H4 (cell line): ENCODE measurements around the genes ANP32B and GALNT12.

- RAMPAGE, long total RNA = no peak
These were observed 33.4 kb downstream of the TSTD2 start for GRCh38 chr9:97599482-97600536.

DNA sequence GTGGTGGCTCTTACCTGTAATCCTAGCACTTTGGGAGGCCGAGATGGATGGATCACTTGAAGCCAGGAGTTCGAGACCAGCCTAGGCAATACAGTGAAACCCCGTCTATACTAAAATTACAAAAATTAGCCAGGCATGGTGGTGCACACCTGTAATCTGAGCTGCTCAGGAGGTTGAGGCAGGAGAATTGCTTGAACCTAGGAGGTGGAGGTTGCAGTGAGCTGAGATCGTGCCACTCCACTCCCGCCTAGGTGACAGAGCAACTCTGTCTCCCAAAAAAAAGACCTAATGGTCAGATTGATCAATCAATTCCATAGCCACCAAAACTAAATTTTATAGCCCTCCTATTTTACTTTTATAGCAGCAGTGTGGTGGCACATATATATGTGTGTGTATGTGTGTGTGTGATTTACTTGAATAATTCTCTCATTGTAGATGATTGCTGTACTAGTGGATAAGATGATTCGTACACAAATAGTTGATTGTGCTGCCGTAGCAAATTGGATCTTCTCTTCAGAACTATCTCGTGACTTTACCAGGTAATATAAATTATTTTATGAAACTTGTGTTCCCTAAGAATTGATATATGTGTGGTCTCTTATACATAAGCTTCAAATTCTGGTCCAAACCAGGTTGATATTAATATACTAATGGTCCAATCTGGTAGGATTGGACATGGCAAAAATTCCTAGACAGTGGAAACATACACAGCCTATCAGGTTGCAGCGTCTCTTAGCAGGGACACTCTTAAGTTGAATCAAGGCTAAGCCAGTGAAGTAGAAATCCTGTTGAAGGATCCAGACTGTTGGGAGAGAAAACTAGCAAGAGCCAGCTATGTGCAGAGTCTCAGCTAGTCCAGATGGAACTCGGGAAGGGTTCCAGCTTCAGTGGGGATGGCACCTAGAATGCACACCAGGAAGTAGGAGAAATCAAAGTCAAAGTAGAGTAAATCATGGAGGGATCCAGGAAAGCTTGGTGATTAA, 30.6 kb downstream of the NCBP1 start:
- RAMPAGE, long total RNA = no peak

- RAMPAGE, long total RNA = no peak
These were observed 12.1 kb downstream of the TRMO start for GRCh38 chr9:97910133-97910718.

DNA sequence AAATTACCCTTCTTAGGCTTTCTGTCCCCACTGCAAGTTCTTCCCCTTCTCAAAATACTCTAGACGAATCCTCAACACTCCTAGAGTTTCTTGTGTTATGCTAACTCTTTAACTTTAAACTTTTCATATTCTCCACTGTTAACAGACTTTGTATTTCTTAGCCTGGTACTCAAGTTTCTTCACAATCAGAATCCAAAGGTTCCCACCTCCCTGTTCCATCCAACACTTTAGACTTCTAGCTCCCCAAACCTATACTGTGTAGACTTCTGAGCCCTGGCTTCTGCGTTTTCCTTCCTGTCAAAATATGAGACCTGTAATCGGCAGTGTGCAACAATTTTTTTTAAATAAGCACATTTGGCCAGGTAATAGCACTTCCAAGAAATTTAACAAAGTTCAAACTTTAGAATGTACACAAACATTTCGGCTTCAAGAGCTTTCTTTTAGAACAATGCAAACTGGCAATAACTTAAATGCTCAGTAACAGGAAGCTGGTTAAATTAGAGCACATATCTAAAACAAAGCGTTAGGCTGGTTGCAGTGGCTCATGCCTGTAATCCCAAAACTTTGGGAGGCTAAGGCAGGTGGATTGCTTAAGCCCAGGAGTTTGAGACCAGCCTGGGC, 1.4 kb downstream of the TRMO start:
- RAMPAGE, long total RNA = no peak

- RAMPAGE, long total RNA = no peak
These were observed 1.7 kb upstream of the TRMO start for GRCh38 chr9:97923710-97924626.

DNA sequence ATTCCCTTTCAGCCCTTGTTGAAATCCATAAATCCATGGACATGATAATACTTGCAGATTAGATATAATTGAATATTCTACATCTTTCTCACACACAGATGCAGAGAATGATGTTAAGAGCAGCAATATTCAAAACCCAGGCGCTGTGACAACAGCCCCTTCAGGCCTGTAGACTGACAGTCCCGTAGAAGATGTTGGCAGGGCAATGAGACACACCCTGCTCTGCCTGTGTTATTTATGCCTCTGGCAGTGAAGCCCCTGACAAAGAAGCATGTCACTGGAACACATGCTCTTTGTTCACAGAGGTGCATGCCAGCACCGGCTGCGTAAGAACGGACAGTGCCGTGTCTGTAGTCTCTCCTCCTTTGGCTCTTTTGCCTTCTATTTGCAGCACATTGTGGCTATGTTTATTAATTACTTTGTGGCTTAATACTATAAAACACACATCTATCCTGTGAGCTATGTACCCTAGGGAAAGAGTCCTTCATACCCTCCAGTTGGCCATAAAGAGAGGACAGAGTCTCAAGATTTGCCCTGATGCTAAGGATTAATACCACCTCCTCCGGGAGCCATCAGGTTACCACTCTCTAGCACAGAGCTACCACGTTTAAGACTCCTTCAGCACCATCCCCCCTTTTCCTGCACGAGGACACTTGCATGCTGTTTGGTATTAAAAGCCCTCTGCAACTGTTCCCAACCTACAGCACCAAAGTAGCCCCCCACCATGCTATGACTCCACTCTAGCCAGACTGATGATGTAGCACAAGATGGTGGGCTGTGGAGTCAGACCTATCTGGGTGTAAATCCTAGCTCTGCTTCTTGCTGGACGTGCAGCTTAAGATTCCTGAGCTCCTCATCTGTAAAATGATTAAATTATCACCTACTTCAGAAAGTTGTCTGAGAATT, 2.0 kb upstream of the ANP32B start:
- RAMPAGE, long total RNA = no peak

GRCh38 chr9:97982164-97982831, 843 bp upstream of the ANP32B start:
- RAMPAGE, long total RNA = no peak

GRCh38 chr9:97982832-97983602, at the start of gene ANP32B:
Gene ANP32B, plus strand, starts transcription at chr9:97983341.
- RAMPAGE, long total RNA = start-site peak on the plus strand at chr9:97983423-97983464, 8 reads; start-site peak on the plus strand at chr9:97983528-97983558, 19 reads

GRCh38 chr9:97985171-97985638, 2.1 kb downstream of the ANP32B start:
- RAMPAGE, long total RNA = no peak

DNA sequence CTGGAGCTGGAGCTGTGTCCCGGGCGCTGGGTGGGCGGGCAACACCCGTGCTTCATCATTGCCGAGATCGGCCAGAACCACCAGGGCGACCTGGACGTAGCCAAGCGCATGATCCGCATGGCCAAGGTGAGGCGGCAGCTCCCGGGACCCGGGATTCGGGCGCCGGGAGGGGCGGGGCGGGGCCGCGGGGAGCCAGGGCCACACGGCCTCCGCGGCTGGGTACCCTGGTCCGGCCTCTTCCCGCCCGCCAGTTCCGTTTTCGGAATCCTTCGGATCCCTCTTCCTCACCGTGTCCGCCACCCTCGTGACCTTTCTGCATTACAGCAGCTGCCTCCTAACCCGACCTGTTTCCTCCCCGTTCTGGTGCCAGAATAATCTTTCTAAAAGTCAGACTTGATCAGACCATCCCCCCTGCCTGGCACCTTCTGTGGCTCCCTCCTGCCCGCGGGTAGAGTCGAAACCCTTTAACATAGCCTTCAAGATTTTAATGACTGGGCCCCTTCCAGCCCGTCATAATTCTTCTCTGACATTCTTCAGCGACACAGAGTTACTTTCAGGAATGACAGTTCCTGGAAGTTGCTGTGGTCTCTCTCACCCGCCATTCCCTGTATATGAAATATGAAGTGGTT, 397 bp downstream of the NANS start:
- RAMPAGE, long total RNA = no peak

- RAMPAGE, long total RNA = no peak
These were observed 27.9 kb downstream of the NANS start for GRCh38 chr9:98084175-98085034.

- RAMPAGE, long total RNA = no peak
These were observed 26.9 kb downstream of the TRIM14 start for GRCh38 chr9:98092100-98092444.

GRCh38 chr9:98104571-98104816, 14.5 kb downstream of the TRIM14 start:
- RAMPAGE, long total RNA = no peak

GRCh38 chr9:98375084-98375658, 119.7 kb upstream of the TBC1D2 start:
- RAMPAGE, long total RNA = no peak

DNA sequence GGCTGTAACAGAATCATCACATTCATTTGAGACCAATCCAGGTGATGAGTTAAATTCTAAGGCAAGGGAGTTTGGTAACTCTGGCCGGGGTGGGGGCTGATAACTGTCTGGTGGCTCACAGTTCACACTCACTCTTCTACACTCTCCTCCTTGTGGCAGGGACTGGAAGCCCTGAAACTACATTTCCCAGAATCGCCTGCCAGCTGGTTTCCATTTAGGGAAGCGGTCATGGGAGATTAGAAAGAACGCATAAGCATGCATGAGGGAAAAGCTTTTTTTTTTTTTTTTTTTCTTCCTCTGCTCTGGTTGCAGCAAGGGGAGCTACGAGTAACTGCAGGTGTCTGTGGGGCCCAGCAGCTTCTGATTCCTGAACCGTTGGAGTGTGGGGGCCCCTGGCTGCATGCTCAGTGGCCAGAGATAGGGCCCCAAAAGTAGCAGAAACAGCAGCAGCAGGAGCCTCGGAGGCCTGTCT, 154.8 kb upstream of the TBC1D2 start:
- RAMPAGE, long total RNA = no peak

DNA sequence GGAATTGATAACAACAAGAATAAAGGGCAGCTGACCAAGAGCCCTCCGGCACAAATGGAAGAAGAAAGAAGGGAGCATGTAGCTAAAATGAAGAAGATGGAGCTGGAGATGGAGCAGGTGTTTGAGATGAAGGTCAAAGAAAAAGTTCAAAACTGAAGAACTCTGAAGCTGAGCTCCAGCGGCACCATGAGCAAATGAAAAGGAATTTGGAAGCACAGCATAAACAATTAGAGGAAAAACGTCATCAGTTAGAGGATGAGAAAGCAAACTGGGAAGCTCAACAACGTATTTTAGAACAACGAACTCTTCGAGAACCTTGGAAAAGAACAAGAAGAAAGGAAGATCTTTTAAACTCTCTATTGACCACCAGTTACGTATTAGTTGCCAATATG, 101.0 kb downstream of the GABBR2 start:
- RAMPAGE, long total RNA = no peak

DNA sequence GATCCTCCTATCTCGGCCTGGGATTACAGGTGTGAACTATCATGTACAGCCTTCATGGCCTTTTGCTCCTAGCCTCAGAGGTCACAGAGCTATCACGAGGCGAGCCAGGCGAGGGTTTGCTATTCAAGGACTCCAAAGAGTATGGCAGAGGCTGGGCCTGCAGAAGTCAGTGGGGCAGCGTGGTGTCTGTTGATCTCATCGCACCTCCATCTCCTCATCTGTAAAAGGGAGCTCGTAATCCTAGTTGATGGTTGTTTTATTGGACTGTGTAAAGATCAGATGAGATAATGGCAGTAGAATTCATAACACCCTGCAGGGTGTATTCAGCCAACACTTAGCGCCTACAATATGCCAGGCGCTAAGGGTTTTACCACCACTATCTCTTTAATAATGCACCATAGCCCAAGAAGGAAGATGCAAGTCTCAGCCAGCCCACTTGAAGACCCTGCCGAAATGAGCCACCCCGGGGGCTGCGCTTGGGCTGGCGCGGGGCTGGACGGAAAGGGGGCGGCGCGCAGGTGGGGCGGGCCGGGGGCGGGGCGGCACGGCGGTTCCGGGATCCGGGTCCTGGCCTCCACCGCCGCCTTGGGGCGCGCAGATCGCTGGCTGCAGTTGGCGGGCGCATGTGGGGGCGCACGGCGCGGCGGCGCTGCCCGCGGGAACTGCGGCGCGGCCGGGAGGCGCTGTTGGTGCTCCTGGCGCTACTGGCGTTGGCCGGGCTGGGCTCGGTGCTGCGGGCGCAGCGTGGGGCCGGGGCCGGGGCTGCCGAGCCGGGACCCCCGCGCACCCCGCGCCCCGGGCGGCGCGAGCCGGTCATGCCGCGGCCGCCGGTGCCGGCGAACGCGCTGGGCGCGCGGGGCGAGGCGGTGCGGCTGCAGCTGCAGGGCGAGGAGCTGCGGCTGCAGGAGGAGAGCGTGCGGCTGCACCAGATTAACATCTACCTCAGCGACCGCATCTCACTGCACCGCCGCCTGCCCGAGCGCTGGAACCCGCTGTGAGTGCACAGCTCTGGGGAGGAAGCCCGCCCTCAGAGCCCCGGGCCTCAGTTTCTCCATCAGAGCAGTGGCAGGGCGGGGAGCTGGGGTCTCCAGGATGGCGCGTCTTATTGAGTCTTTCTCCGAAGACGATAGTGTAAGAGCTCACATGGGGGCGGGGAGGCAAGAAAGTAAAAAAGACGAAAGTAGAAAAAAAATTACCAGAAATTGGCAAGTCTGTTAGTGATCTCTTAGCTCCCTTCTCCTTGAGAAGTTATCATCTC, at the start of gene GALNT12:
GALNT12 (plus strand) TSS at position 595 of the 1,258 bp plus-strand sequence.
- RAMPAGE, long total RNA = no peak

DNA sequence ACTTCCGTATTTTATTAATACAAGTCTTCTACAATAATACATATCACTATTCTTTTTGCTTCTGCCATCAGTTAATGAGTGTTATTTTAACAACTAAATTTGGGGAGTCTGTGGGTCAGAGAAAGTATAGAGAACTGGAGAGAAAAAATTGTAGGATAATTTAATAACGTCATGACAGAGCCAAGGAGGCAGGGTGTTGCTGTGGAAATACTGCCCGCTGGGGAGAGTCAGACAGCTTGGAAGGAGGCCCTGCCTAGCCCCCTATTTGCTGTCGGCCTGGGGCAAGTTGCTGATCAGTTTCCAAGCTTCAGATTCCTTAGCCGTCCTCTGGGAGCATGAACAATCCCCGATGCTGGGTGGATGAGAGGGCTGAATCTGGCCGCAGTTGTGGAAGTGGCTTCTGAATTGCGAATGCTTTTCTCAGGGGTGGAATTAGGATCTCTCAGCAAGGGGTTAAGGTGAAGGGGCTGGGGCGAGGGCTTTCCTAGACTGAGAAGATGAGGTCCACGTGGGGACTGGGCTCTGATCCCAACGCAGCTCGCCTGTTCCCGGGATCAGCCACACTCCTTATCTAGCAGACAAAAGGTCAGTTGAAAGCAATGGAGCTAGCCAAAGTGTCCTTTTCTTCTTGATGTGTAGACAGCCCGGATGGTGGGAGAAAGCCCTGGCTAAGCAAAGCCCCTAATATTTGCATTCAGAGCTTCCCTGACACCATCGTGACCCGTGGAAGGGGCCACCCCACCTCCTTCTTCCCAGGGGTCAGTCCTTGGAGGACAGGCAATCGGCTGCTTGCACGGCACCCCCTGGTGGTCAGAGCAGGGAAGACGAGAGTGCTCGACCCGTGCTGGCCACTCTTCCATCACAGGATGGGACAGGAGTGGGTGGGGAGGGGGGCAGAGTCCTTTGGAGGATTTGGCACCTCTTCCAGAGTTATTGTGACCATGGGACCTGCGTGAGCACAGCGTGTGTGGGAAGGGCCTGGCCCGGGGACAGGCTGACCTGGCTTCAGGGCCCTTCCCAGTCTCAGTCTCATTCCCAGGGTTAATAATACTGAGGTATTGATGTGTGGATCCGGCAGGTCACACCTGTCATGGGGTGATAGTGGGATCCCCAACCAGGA, 54.9 kb downstream of the COL15A1 start:
- RAMPAGE, long total RNA = no peak

DNA sequence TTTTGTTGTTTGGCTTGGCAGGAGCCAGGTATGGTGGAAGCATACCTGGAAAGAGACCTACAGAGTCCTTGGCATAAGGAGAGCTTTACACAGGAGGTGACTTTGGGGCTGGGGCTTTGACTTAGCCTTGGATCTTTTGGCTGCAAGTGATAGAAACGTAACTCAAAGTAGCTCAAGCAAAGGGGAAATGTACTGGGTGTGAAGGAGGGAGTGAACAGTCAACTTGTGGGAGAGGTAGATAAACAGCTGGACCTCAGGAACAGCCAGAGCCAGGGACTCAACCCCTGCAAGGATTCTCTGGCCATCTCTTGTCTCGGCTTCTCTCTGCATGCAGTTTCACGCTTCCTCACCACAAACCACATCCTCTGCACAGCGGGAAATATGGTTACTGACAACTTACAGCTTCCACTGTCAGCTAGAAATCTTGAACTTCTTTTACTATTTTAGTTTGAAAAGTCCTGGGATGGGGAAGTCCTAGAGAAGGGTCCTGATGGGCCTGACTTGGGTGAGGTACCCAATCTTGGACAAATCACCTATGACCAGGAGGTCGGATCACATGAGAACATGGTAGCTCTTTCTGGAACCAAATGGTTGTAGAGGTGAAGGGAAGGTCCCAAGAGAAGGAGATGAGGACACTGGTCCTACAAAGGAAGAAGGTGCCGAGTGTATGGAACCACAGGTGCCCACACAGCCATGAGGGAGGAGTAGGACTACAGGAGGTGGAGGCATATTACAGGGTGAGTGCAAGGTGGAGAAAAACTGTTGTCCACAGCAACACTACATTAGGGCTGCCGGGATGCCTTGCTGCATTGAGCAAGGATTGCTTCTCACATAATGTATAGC, 46.9 kb upstream of the TGFBR1 start:
- RAMPAGE, long total RNA = no peak

DNA sequence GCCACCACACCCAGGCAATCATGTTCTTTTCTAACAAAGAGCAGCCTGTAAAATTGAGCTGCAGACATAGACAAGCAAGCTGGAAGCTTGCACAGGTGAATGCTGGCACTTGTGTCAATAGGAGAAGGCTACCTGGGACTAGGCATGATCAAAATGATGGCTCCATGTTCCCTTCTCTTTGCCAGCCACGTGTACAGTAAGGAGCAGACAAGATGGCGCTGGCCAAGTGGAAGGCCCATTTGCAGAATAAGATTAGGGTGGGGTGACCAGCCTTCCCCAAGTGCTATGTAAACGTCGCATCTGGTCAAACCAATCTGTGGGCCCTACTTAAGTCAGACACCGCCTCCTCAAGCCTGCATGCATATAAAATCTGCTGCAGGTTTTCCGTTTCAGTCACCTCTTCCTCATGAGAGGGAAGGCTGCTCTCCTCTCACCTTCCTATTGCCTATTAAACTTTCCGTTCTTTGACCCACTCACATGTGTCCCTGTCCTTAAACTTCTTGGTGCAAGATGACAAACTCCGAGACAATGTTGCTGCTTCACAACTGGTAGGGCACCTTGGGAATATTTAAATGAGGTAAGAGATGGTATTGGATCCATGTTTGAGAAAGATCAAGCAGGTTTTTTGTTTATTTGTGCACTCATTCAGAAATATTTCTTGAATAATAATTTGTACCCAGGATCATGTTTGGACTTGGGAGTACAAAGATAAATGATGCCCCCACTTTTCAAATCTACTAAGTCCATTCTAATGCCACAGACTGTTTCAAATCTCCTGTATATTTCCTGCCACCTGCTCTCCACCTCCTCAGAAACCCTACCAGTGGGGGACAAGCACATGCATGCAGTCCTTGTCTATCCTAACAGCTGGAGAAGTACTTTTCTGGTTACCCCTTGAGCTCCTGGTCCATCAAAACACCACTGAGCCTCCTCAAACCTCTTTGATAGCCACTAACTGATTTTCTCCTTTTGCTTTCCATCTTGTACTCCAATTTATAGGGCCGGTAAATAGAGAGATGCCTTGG, 30.6 kb upstream of the TGFBR1 start:
- RAMPAGE, long total RNA = no peak